WTC11 (cell line): Measurements from ENCODE around the gene MXI1.

DNA sequence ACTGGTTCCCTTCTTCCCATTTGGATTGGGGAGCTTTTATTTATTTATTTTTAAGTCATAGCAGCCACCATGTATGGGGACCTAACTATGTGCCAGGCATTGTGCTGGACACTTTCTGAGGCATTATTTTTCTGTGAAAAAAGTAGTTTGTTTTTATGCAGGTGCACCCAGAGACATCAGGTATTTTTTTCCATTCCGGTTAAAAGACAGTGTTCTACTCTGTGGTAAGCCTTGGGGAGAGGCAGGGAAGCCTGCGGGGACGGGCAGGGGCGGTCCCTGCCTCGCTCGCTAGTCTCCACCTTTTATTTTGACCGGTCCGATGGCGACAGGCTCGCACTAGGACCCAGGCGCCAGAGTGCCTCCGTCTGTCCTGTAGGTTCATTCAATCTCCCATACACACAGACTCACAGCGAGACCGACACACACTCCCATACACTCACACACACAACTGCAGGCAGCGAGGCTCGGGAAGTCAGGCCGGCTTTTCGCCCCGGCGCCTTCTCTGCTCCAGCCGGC lies at the start of gene MXI1:
Gene MXI1, plus strand, starts transcription at position 393 of the 516 bp plus-strand sequence.
- PRO-cap, result bidirectional peak, plus-strand start at position 445 of the sequence, minus-strand start at position 304 of the sequence

- PRO-cap, result no peak
Measured at GRCh38 chr10:110226785-110226919, 19.2 kb downstream of the MXI1 start.

- PRO-cap, result unidirectional peak, plus-strand start at chr10:110227125
Measured at GRCh38 chr10:110226920-110227931, 19.8 kb downstream of the MXI1 start.

DNA sequence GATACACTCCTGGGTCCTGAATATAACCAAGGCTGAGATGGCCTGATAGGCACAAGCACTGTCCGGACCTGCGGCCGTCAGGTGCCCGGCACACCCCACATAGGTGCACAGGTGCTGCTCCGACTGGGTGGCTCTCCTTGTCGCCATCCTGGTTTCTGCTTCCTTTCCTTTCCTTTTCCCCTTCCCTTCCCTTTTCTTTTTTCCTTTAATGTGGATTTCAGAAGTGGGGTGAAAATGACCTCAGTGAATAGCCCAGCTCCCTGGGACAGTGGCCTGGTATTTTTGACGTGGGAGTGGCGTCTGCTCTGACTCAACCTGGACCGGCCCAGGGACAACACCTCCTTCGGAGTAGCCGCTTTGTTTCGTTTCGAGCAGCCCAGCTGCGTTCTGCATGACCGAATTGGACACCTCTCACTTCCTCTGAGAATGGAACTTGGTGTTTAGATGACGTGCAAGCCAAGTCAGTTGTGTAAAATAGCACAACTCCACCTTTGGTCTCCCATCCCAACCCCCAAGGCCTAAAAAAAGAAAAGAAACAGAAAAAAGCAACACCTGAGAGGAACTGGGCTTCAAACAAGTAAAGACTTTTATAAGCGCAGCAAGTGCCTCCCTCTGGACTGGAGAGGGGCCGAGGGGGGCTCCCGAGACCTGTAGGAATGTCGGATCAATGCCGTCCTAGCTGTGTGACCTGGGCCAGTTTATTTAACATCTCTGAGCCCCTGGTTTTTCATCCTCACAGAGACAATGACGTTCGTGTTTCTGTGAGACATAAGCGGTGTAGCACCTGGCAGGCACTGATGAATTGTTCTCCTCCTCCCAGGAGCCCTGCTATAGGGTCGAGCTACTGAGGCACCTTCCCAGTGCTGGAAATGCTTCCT lies 51.9 kb upstream of the SMNDC1 start:
- PRO-cap, result no peak

GRCh38 chr10:110358218-110358718 lies 53.5 kb upstream of the SMNDC1 start:
- PRO-cap, result no peak

DNA sequence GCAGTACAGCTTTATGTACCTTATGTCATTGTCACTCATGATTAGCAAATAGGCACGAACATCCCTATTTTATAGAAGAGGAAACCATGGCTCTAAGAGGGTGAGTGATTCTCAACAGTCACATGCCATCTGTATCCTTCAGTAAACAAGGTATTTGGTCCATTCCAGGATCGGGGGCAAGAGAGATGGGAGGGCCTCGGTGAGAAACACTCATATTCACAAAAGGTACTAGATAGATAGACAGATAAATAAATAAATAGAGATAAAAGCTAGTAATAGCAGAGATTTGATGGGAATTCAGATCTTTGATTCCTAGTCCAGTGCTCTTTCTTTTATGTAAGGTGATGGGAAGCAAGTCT lies 5.1 kb upstream of the DUSP5 start:
- PRO-cap, result no peak

- PRO-cap, result no peak
Measured at GRCh38 chr10:110651548-110651899, 7.4 kb downstream of the RBM20 start.

GRCh38 chr10:110762765-110763365 lies 108.9 kb upstream of the PDCD4 start:
- PRO-cap, result no peak

DNA sequence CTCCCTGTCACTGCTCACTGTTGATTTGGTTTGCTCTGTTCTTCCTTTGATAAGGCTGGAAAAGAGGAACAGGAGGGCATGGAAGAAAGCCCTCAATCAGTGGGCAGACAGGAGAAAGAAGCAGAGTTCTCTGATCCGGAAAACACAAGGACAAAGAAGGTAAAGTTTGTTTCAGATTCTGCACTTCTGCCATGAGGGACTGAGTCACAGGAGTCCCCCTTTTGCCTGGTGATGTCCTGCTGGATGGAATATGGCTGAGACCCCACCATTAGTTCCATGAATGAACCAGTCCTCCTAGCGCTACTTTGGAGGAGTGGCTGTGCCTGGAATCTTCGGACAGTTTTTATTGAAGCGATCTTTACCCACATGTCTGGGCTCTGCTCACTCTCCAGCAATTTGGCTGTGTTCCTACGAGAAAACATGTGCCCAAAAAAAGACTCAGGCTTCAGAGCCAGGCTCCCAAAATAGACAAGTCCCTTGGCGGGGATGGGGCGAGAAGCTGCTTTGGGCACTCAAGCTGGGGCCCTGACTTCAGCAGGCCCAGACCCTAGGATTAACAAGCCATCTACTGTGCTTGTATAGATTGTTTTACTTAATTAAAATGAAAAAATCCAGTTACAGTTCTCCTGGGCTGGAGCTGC lies 51.6 kb upstream of the PDCD4 start:
- PRO-cap, result no peak

DNA sequence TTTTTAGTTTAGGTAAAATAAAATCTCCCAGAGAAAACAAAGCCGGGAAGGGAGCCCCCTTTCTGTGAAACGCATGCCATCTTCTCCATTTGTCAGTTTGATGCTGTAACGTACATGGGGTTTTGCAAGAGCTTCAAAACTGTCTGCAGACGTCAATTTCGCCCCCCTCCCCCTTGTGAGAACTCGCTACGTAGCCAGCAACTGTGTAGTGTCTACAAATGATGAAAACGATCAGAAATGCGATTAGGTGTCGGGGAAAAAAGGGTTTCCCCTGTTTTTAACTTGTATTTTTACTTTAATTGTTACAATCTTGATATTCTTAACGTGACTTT lies 972 bp downstream of the PDCD4 start:
- PRO-cap, result no peak

DNA sequence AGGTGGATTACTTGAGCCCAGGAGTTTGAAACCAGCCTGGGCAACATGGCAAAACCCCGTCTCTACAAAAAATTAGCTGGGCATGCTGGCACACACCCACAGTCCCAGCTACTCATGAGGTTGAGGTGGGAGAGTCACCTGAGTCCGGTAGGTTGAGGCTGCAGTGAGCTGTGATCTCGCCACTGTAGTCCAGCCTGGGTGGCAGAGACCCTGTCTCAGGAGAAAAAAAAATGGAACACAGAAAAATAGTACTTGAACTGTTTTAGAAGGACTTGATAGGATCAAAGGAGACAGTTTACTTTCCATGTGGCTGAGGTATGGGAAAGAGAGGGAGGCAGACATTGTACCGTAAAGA lies 53.2 kb downstream of the SHOC2 start:
- PRO-cap, result no peak

DNA sequence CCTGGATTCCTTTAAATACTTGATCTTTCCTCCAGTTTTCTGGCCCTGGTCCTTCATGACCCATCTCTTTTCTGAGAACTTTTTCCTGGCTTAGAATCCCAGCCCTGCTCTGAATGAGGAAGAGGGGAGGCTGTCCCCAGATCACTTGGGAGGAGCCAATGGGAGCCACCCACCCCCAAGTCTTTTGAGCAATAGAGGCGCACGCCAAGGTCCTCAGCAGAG lies 126.7 kb downstream of the ADRA2A start:
- PRO-cap, result no peak

DNA sequence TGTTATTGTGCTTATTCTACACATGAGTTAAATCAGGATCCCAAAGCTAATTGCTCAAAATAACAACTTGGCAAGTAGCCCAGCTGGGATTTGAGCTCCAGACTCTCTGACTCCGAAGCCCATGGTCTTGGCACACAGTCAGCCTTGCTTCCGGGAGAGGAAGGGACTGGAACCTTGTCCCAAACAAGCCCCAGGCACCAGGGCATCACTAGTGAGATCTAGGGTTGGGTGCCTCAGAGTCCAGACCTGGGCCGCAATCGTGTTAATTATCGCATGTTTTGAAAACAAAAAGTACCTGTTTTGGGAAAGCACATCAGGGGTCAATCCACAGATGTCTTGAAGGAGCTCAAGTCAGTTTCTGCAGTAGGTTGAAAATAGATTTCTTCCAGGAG lies 101.4 kb downstream of the GPAM start:
- PRO-cap, result no peak

GRCh38 chr10:112225323-112226207 lies 42.0 kb upstream of the GPAM start:
- PRO-cap, result no peak

DNA sequence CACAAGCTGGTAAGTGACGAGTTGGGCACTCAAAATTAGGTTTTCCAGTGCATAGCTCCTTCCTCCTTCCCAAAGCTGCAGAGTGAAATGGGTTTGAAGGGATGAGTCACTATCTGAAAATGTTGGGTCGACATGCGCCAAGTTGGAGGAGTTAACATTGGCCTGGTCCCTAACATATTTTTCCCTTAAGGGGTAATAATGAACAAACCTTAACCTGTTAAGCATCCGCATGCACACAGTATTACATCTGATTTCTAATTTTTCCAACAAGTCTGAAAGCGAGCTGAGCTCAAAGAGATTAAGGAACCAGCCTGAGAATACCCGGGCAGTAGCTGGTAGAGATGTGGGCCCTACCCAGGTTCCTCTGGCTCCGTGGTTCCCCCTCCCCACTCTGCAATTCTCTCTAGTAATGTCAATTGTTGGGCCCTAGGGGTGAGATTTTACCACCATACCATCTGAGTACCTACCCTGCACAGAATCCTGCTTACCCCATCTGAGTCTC lies 20.6 kb upstream of the TECTB start:
- PRO-cap, result no peak

- PRO-cap, result no peak
Measured at GRCh38 chr10:112304277-112305015, 21.2 kb downstream of the TECTB start.

GRCh38 chr10:112392927-112393140 lies 18.9 kb downstream of the ACSL5 start:
- PRO-cap, result no peak

DNA sequence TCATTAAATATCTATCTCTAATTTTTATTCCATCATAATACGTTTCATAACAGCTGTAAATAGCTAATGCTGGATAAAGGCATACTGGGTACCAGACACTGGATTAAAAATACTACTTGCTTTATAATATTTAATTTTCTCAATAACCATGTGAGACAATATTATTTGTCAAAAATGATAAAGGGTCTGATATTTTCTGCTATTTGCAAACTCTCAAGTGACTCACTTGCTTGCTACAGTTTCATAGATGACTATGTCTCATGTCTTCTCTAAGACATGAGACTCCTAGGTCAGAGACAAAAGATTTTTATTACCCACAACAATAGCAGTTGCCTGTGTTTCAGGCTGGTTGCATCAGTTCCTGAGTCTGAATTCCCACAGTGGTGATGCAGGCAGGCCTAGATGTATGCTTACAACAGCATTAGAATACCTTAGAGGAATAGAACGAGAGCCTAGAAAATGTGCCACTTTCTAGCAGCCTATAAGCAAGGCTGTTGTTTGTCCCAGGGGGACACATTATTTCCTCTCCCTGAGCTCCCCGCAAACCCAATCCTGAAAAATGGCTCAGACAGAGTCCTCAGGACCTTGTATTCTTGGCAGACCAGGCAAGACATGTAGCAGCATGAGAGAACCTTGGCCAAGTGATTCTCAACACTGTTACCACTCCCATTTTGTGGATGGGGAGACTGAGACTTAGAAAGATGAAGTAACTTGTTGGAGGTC lies 13.9 kb downstream of the VTI1A start:
- PRO-cap, result no peak

DNA sequence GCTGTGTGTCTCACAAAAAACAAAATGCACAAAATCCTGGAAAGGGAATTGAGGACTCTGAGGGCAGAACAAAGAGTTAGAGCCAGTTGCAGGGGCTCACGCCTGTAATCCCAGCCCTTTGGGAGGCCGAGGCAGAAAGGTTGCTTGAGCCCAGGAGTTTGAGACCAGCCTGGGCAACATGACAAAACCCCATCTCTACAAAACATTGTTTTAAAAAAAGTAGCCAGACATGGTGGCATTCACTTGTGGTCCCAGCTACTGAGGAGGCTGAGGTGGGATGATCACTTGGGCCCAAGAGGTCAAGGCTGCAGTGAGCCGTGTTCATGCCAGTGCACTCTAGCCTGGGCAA lies 205.3 kb downstream of the VTI1A start:
- PRO-cap, result no peak

- PRO-cap, result no peak
Measured at GRCh38 chr10:112689063-112689497, 242.1 kb downstream of the VTI1A start.